ENCODE data around the gene MRPS36.

DNA sequence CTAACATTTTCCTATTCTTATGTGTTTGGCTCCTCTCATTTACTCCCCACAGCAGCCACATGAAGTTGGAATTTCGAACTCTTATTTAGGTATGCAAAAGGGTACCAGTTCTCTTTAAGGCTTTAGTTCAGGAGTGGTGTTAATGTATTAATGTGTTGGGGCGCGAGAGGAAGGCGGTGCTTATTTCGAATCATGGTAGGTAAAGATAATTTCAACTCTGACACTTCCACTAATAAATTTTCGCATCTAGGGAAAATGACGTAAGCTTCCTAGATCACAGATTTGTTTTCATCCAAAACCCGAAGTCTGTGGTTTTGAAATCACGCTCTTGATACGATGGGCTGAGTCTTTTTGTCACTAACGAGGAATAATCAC lies 642 bp downstream of the PPWD1 start:
- PRO-cap, result no peak

GRCh38 chr5:65810027-65810535 lies 88.1 kb downstream of the NLN start:
- PRO-cap, result no peak

GRCh38 chr5:65815017-65815288 lies 92.9 kb downstream of the NLN start:
- PRO-cap, result no peak

DNA sequence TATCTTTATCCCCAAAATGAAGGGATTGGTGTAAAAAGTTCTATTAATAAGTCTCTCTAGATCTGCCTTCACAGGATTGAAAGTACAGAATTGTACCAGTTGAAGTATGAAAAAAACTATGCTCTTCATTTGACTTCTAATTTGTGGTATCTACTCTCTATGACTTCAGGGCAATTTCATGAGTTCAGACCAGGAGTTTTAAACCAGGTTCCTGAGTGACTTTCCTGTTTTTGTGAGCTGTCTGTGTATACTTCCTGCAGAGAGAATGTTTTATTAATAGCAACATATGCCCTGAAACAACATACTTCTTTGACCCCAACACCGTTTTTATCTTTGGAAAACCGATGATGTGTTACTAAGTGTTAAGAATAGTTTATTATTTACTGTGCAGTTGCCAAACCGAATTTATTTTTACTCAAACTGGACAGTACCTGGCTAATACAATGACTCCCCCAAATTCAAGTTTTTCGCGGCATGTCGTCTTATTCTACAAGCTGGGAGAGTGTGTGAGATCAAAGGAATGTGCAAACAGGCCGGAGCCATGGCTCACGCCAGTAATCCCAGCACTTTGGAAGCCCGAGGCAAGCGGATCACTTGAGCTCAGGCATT lies 58.8 kb upstream of the ERBIN start:
- PRO-cap, result no peak

DNA sequence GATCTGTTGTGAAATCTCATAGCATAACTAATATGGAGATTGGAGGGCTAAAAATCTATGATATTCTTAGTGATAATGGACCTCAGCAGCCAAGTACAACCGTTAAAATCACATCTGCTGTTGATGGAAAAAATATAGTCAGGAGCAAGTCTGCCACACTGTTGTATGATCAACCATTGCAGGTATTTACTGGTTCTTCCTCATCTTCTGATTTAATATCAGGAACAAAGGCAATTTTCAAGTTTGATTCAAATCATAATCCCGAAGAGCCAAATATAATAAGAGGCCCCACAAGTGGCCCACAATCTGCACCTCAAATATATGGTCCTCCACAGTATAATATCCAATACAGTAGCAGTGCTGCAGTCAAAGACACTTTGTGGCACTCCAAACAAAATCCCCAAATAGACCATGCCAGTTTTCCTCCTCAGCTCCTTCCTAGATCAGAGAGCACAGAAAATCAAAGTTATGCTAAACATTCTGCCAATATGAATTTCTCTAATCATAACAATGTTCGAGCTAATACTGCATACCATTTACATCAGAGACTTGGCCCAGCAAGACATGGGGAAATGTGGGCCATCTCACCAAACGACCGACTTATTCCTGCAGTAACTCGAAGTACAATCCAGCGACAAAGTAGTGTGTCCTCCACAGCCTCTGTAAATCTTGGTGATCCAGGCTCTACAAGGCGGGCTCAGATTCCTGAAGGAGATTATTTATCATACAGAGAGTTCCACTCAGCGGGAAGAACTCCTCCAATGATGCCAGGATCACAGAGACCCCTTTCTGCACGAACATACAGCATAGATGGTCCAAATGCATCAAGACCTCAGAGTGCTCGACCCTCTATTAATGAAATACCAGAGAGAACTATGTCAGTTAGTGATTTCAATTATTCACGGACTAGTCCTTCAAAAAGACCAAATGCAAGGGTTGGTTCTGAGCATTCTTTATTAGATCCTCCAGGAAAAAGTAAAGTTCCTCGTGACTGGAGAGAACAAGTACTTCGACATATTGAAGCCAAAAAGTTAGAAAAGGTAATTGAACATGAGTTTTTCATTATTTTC lies 89.9 kb upstream of the SREK1 start:
- PRO-cap, result no peak

GRCh38 chr5:66101056-66101680 lies 42.9 kb upstream of the SREK1 start:
- PRO-cap, result no peak

DNA sequence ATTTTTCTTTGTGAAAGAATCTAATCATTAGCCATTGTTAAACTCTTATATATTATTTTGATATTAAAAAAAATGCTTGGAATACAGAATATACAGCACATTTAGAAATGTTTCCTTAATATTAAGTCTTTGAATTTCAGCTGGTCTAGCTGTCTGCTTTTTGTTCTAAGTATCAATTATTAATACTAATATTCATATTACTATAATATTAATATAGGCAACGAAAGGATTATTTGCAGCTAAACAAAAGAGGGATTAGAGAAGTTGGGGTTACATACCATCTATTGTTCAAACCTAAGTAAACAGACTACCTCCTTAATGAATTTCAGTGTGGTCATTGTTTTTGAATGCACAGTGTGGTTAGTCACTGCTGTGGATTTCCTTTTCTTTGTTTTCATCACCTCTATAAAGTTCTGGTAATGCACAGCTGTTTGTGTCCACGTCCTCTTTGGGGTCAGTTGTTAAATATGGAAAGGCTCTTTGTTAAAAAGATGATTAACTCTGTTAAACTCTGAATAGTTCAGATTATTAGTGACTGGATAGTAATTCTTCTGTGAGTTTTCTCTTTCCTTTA lies 233.5 kb downstream of the MAST4 start:
- PRO-cap, result no peak

DNA sequence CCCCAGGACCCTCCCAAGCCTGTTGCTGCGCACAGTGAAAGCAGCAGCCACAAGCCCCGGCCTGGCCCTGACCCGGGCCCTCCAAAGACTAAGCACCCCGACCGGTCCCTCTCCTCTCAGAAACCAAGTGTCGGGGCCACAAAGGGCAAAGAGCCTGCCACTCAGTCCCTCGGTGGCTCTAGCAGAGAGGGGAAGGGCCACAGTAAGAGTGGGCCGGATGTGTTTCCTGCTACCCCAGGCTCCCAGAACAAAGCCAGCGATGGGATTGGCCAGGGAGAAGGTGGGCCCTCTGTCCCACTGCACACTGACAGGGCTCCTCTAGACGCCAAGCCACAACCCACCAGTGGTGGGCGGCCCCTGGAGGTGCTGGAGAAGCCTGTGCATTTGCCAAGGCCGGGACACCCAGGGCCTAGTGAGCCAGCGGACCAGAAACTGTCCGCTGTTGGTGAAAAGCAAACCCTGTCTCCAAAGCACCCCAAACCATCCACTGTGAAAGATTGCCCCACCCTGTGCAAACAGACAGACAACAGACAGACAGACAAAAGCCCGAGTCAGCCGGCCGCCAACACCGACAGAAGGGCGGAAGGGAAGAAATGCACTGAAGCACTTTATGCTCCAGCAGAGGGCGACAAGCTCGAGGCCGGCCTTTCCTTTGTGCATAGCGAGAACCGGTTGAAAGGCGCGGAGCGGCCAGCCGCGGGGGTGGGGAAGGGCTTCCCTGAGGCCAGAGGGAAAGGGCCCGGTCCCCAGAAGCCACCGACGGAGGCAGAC lies 30.7 kb downstream of the CD180 start:
- PRO-cap, result bidirectional peak, plus-strand start at position 721 of the sequence, minus-strand start at position 575 of the sequence

DNA sequence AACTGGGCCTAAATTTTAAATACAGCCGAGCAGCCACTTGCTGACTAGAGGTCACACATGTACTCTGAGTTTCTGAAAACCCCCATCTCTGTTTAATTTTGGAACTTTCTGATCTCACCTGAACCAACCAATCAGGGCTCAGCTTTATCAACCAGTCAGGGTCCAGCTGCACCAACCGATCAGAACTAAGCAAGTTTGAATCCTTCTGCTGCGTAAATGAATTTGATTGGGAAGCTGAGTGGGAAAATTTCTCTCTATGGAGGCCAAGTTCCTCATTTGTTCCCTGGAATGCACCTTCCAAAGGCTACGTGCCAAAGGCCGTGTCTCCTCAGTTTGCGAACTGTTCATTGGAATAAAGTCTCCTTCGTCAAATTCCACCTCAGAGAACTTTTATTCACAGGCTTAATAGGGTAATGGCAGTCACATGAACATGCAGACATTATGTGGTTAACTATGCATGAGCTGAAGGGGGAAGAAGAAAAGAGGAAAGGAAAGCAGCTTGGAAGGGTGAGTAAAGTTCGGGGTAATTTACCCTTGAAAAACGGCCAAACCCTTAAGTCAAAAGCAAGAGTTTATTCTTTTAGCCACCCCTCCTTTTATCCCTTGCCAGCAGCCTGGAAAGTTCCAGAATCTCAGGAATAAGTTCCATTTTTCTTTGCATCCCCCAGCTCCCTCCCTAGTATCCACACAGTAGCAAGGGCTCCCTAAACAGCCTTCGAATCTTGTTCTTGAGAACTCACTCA lies 3.6 kb downstream of the CD180 start:
- PRO-cap, result no peak

GRCh38 chr5:67215588-67216573 lies 19.3 kb upstream of the CD180 start:
- PRO-cap, result no peak

- PRO-cap, result no peak
These were observed 61.0 kb upstream of the CD180 start for GRCh38 chr5:67257662-67257948.

GRCh38 chr5:67606237-67606784 lies 409.7 kb upstream of the CD180 start:
- PRO-cap, result no peak

DNA sequence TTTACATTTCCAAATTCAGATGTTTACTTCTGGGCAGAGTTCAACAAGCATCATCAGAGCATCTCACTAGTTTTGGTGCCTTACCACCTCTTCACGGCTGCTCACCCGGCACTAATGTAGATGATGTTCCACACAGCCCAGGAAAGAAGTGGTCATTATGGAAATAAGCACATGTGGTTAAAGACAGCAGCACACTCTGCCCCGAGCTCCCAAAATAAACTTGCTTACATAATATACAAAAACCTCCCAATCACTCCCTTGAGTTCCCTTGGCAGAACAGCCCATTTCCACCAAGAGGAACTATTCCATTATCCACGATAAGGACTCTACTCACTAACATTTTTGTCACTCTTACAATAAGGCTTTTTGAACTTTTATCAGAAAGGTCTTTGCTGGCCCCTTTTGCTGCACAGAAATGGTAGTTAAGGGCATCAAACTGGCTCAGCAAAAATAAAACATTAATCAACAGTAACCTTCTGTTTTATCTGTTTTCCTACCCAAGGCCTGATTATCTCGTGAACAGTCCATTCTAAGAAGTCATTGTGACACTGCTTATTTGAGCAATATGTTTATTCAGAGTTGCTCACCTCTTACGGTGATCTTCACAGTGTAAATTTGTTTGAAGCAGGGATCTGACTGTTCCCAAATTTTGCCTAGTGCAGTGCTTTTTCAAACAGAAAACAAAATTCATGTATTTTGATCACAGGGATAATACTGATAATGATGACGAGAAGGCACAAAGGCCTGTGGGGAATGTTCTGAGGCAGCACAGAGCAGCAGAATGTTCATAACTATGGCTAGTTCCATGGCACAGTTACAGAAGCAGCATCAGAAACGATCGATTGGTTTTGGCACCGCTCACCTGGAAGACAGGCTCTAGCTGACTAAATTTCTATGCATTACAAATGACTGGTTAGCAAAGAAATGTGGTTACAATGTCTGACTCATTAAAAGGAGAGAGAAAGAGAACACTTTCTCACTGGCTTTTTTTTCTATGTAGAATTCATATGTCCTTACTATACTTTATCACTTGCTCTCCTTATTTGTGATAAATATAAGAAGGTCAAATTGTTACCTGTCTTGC lies 399.8 kb upstream of the PIK3R1 start:
- PRO-cap, result no peak

- PRO-cap, result no peak
These were observed 85.4 kb upstream of the PIK3R1 start for GRCh38 chr5:68130122-68130609.

GRCh38 chr5:68265230-68265807 lies 49.8 kb downstream of the PIK3R1 start:
- PRO-cap, result no peak

- PRO-cap, result no peak
These were observed 73.8 kb downstream of the PIK3R1 start for GRCh38 chr5:68289225-68289985.

- PRO-cap, result no peak
These were observed 67.2 kb upstream of the SLC30A5 start for GRCh38 chr5:69026607-69026980.

DNA sequence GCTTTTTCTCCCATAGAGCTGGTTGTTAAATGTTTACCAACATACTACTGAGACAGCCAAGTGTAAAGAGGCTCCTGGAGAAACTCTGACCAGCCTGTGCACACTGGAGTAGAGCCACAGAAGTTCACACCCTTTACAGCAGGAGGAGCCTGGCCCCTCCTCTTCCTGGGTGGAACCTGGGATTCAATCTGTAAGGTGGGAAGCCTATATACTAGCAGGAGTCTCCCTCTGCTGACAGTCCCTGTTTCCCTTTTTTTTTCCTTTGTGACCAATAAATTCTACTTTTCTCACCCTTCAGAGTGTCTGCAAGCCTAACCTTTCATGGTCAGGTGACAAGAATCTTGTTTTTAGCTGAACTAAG lies 10.4 kb upstream of the SLC30A5 start:
- PRO-cap, result no peak

- PRO-cap, result bidirectional peak, plus-strand start at chr5:69217808, minus-strand start at chr5:69217619; bidirectional peak, plus-strand start at chr5:69218307, minus-strand start at chr5:69218168
These were observed at the start of gene MRPS36 for GRCh38 chr5:69217331-69218692. Gene MRPS36, plus strand, starts transcription at chr5:69217760.

DNA sequence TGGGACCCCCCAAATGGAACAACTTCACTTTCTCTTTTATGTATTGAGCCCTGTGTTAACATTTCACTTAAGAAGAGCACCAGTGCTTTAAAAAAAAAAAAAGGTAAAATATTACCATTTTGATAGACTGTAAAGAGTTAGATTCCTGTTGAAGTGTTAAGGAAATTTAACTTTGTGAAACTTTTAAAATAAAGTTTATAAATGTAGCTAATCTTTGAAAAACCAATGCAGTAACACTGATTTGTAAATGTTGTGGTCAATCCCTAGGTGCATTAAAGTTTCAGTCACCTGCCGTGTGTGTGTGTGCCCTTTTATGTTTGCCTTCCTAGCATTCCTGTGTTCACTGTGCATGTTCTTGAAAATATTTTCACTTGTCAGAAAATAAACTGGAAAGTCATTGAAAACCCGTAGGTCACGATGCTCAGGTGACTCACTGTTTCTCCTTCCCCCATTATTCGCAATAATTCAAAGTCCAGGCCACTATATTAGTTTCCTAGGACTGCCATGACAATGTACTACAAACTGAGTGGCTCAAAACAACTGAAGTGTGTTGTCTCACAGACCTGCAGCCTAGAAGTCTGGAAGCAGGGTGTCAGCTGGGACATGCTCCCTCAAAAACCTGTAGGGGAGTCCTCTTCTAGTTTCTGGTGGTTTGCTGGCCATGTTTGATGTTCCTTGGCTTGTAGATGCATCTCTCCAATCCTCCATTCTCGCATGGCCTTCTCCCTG lies 29.2 kb downstream of the MARVELD2 start:
- PRO-cap, result no peak